ENCODE measurements around a stretch of chr2.

DNA sequence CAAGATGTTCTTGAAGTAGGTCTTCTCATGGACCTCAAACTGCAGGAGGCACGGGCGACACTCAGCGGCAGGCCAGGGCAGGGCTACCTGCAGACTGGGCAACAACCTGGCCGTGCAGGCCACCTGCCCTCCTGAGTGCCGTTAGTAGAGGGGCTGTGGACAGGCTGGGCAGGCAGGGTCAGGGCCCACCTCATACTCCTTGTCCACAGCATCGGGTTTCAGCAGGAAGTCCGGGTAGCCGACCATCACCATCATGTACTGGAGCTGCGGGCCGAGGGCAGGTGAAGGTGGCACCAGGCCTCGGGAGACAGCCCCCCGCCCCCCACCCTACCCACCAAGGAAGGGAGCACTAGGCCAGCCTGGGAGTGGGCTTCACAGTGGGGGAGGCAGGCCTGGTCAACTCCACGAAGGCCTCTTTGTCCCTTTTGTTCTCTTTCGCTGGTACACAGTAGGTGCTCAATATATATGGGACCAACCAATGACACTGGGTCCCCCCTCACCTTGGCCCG, 4.7 kb downstream of the ECEL1 start:
- PRO-cap = no peak

DNA sequence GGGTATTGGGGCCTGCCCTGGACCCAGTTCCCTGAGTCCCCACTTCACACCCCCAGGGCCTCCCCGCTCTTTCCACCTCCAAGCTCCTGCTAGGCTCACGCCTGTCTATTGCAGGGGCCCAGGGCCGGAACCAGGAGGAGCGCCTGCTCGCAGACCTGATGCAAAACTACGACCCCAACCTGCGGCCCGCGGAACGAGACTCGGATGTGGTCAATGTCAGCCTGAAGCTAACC, 302 bp downstream of the CHRNG start:
- PRO-cap = no peak

GRCh38 chr2:232792731-232793459, 16.5 kb upstream of the KCNJ13 start:
- PRO-cap = no peak

- PRO-cap = no peak
These were observed 5.2 kb downstream of the SNORC start for GRCh38 chr2:232875287-232875590.

GRCh38 chr2:232875591-232875914, 5.5 kb downstream of the SNORC start:
- PRO-cap = no peak

GRCh38 chr2:232890817-232891678, 21.0 kb downstream of the SNORC start:
- PRO-cap = no peak

DNA sequence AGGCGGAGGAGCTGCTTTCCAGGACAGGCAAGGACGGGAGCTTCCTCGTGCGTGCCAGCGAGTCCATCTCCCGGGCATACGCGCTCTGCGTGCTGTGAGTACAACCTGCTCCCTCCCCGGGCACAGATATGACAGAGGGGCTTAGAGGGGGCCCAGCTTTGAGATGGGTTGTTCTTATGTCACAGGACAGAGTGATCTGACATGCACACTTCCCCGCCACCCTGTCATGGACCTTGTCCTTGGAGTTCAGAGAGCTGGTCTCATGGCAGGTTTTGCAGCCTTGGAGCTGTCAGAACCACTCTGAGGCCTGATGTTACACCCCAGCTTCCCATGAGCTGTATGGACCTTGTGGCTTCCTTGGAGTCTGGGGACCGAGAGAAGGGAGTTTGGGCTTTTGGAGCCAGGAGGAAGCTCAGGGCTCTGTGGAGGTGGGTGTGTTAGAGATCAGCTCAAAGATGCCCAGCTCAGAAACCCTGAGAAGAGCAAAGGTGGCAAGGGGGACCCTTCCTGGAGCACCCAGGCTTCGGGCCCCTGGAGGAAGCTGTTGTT, 451 bp downstream of the INPP5D start:
- PRO-cap = unidirectional peak, minus-strand start at position 69 of the sequence

GRCh38 chr2:233091364-233092232, 31.5 kb downstream of the INPP5D start:
- PRO-cap = no peak

GRCh38 chr2:233379347-233380519, 25.4 kb downstream of the DGKD start:
- PRO-cap = no peak

GRCh38 chr2:233385375-233386090, 31.2 kb downstream of the DGKD start:
- PRO-cap = bidirectional peak, plus-strand start at chr2:233385976, minus-strand start at chr2:233385622

GRCh38 chr2:233419903-233420239, 65.6 kb downstream of the DGKD start:
- PRO-cap = no peak

DNA sequence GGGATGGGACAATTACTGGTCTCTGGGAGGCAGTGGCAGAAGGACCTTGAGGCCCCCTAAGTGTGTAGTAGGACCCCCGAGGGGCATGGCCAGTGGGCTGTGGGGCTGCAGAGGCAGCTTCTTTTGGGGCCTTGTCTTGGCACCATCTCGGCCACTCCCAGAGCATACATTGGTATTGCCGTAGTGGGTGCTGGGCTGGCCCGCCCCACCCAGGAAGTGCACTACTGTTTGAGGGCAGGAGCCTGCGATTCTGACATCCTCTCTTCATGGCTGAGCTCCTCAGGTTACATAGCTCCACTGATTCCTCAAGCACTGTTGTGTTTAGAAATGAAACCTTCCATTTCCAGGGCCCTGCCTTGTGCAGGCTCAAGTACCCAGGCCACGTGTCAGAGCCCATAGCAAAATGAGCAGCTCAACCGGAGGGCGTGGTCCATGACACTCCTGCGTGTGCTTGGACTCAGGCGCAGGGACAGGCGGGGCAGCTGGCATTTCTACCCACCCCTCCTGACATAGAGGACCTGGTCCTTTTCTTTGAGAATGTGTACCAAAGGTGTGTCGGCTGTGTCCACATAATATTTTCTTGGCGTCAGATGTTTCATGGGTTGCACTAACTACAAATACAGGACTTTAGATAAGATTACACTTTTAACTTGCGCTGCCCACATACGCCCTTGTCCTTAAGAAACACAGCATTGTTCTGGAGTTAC, 67.8 kb downstream of the DGKD start:
- PRO-cap = no peak

DNA sequence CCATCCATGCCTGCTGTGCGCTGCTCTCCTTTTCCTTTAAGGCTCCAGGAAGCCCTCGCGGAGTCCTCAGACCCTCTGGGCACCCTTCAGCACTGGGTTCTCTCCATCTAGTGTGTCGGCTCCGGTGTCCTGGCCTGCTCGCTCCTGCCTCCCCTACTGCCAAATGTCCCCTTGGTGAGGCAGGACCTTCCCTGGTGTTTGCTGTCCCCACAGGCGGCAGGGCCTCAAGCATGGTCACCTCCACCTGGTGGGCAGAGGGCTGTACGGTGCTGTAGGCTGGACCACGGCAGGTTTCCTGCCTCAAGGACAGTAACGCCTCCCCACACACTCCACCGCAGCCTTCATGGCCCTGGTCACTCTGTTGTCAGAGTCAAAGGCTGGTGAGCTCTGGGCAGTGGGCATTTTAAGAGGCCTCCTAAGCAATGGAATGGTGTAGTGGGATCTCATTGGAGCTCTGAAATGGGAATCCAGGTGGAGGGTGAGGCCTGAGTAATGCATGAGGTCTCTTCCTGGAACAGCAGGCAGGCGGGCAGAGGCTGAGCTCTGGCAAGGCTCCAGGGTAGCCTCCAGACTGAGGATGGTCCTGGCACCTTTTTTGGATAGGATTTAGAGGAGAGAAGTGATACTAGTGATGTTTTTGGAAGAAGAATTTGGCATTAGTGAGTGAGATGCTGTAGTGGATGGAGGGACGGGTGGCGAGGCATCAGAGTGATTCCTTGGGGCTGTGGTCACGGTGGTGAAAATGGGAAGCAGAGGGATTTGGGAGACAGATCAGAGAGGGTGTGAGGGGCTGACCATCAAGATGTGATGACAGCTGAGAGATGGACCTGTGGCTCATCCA, 90.5 kb downstream of the DGKD start:
- PRO-cap = no peak

- PRO-cap = no peak
These were observed 103.8 kb downstream of the DGKD start for GRCh38 chr2:233457991-233458505.

DNA sequence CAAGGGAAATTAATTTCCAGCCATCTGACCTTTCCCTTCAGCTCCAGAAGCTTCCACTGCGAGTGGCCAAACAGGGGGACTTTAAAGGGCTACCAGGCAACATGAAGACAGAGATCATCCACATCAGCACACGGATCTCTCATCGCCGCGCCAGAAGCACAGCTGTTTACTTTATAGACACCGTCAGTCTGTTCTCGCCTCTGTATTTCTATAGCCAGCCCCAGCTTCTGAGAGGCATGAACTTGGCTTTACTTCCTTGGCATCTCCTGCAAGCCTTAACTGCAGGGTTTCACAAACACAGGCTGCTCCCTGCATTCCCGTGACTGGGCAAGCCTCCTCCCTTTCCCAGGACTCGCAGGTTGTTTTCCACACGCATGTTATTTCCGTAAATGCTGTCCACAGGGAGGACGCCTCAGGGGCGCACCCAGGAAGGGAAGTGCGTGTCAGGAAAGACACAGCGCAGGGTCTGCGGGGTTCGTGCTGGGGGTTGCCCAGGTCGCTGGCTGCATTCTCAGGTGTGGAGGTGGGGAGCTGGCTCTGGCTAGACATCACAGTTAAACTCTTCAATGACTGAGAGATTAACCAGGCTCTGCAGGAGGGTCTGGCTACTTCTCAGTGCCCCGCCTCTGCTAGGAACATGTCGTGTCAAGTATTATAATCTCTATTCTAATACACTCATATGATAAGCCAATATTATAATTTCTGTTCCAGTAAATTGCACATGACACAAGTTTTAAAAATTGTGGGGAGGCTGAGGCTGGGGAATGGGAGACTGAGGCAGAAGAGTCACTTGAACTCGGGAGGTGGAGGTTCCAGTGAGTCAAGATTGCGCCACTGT, 84.9 kb downstream of the USP40 start:
- PRO-cap = no peak

- PRO-cap = no peak
These were observed 6.7 kb upstream of the UGT1A5 start for GRCh38 chr2:233705780-233706638.

GRCh38 chr2:233867861-233868593, 13.7 kb upstream of the HJURP start:
- PRO-cap = no peak

DNA sequence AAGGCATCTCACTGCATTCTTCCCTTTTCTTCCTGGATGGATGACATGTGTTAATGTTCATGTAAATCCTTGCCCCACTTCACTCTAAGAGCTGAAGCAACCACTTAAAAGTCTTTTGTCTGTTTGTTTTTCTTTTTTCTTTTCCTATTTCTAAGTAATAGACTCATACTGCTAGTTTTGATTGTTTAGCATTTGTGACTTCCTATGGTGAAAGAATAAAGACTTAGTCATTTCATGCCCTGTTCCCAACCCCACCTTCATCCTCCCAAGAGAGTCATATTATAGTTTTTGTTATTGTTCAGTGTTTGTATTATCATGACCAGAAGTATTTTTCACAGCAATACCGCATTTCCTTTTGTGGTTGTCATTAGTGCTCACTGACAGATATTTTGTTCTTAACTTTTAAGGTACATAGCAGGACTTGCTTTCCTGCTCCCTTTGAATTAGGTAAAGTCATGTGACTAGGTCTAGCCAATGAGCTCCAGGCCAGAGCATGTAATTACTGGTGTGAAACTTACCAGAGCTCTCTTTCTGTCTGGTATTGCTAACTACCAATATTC, 18.1 kb upstream of the SPP2 start:
- PRO-cap = no peak

- PRO-cap = no peak
These were observed 51.5 kb downstream of the SPP2 start for GRCh38 chr2:234101958-234102480.

DNA sequence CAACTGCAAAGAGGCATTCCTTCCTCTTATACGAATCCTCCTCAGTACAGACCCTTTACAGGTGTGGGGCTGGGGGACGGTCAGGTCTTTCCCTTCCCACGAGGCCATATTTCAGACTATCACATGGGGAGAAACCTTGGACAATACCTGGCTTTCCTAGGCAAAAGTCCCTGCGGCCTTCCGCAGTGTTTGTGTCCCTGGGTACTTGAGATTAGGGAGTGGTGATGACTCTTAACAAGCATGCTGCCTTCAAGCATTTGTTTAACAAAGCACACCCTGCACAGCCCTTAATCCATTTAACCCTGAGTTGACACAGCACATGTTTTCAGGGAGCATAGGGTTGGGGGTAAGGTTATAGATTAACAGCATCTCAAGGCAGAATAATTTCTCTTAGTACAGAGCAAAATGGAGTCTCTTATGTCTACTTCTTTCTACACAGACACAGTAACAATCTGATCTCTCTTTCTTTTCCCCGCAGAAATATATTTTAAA, 118.1 kb downstream of the SPP2 start:
- PRO-cap = no peak

Data from SEM (cell line).